HGPS cell (cell line): ENCODE data around the gene C9orf152.

GRCh38 chr9:109789548-109790097 lies 9.6 kb downstream of the PALM2AKAP2 start:
- RRBS = no CpG with 5 or more reads among the region's 6 CpGs

DNA sequence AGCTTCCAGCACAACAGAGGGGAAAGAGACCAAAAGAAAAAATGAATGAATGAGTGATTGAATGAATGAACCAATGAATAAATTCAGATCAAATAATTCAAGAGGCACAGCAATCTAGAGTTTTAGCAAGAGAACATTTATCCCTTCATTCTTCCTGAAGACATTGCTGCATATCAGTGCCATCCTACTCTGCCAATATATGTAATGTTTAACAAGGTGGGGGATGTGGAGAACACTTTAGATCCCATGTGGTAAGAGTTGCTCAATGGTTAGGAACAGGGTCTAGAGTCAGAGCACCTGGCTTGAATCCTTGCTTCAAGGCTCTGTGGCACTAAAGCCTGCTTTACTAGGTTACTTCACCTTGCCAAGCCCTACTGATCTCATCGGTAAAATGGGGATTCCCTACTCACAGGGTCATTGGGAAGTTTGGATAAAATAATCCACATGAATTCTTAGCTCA lies 142.6 kb downstream of the PALM2AKAP2 start:
- RRBS = no CpG with 5 or more reads among the region's 1 CpG

DNA sequence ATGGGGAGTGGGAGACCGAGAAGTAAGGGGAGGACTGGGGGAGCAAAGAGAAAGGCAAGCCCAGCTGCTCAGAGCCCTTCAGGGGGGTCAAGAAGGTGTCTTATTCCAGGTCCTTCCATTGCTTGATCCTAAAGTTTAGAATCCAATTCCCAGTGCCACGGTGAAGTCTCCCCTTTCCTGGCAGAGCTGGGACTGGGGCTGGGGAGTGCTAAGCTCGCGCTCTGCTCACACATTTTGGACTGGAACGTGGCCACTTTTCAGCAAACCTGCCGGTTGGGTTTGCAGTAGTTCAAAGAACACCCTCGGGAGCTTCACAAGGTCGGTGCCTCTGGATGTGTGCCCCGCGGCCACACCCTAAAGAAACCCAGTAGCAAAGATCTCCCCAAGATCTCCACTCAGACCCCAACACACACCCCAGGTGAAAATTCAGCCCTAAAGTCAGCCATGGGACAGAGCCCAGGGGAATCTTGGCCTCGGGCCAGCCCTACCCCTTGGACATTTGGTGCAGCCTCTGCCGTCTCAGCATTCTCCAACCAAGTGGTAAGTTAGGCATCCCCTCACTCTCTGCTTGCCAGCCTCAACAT lies at the start of gene C9orf152:
C9orf152 (minus strand) TSS at position 194 of the 584 bp plus-strand sequence.
- RRBS = no CpG with 5 or more reads among the region's 12 CpGs

DNA sequence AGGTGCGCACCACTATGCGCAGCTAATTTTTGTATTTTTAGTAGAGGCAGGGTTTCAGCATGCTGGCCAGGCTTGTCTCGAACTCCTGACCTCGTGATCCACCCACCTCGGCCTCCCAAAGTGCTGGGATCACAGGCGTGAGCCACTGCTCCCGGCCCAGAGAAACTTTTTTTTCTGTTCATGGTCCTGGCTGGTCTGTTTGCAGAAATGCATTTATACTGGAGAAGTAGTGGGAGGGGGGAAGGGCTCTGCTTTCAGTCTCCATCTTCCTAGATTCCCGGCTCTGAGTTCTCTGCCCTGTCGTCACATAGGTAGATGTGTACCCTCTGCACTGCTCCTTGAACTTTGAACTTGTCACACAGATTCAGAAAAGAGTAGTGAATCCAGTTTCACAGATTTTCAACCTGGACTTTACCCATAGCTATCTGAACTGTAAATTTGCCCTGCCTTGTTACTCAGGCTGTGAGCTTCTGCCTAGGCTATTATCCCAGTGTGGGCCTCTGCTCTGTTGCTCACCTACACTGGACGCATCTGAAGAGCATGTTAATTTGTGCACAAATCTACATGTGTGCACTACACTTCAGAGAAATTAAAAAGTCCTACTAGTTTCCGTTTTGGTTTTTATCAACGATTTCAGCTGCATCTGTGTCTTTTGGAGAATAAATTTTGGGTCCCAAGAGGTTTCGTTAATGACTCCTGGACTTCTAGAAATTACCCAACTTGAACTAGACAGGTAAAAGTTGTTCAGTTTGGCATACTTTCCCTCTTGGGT lies 12.8 kb upstream of the C9orf152 start:
- RRBS = no CpG with 5 or more reads among the region's 13 CpGs

DNA sequence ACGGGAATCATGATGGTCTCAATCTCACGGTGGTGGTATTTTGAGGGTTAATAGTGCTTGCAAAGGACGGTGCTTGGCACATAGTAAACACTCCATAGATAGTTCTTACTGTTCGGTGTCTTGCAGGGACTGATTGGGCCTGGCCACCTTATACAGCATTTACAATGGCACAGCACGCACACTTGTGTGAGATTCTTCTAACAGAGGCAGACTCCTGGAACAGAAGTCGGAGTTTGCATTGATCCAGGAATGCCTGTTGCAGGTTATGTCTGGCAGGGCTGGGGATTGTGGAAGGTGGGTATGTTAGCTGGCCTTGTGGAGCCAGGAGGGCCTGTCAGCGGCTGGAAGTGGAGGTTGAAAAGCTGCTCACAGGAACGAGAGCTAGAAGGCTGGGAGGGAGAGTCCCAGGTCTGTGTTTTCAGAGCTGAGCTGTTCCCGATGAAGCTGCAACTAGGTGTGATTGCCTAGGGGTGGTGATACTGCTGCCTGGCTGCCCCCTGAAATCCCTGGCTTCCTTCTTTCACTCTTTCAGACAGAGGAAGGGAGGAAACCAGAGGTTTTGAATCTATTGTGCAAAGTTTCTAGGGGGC lies 1.0 kb upstream of the TXN start:
- RRBS = no CpG with 5 or more reads among the region's 9 CpGs

- RRBS = no CpG with 5 or more reads among the region's 3 CpGs
These were observed 1.6 kb upstream of the TXN start for GRCh38 chr9:110257844-110258438.

DNA sequence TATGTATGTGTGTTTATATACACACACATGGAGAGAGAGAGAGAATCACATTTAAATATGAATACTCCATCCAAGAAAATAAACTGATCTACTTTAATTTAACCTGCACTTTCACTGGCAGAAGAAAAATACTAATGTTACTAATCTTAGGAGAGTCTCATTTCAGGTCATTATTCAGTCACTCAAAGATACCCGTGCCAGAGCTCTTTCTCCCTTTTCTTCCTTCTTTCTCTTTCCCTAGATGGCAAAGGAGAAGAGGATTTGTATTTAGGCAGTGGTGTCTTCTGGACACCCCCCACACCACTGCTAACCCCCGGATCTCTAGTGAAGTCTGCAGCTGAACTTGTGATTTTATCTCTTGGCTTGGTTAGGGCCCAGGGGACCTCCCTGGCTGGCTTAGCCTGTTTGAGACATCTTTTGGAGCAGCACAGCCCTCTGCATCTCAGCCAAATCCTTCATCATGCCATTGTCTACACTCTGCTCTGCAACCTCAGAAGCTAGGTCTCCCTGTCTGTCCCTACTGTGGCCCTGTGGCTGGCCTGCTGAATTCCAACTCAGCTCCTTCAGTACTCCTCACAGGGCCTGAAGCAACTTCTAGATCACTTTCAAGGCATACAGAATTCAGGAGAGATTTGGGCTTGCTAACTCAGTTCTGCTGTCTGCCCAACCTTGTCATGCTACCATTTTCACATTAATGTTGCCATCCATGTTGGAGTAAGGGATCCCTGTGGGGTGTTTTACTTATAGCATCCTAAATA lies 81.6 kb downstream of the MUSK start:
- RRBS = no CpG with 5 or more reads among the region's 2 CpGs

DNA sequence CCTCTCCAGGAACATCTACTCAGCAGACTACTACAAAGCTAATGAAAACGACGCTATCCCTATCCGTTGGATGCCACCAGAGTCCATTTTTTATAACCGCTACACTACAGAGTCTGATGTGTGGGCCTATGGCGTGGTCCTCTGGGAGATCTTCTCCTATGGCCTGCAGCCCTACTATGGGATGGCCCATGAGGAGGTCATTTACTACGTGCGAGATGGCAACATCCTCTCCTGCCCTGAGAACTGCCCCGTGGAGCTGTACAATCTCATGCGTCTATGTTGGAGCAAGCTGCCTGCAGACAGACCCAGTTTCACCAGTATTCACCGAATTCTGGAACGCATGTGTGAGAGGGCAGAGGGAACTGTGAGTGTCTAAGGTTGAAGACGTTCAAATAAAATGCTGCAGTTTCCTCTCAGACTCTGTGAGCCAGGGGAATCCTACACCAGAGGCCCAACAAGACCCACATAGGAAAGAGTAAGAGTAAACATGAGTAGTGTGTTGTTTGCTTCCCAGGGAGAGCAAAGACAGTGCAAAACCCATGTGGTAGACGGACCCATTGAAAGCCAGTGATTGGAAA lies 132.1 kb downstream of the MUSK start:
- RRBS = no CpG with 5 or more reads among the region's 13 CpGs

DNA sequence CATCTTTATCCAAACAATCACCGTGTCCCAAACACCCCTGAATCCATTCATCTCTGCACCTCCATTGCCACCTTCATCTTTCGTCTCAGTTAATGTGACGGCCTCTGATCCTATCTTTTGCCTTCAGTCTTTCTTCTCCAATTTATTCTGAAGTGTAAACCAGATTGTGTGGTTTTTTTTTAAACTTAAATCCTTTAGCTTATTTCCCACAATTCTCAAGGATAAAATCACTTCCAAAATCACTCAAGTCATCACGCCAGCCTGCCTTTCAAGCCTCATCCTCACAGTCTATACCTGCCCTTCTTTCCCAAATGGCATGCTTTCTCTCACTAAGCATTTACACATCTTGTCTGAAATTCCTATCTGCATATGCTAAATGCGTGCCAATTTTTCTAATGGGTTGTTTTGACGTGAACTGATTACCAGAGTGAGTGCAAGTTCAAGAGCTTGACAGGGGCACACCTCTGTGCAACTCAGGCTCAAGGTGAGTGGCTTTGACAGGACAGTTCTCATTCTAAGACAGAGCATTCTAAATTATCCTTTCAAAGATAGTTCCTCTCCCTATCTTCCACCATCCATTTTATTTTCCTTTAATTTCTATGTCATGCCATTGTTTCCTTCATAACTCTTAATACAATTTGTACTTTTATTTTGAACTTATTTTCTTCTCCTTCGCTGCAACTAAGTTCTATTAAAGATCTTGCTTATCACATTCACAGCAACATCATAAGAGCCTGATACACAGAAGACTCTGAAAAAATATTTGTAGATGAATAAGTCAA lies 170.2 kb downstream of the LPAR1 start:
- RRBS = no CpG with 5 or more reads among the region's 7 CpGs

- RRBS = no CpG with 5 or more reads among the region's 6 CpGs
These were observed 7.7 kb downstream of the LPAR1 start for GRCh38 chr9:111030434-111031124.

- RRBS = no CpG with 5 or more reads among the region's 3 CpGs
These were observed 31.3 kb downstream of the OR2K2 start for GRCh38 chr9:111298599-111299247.

DNA sequence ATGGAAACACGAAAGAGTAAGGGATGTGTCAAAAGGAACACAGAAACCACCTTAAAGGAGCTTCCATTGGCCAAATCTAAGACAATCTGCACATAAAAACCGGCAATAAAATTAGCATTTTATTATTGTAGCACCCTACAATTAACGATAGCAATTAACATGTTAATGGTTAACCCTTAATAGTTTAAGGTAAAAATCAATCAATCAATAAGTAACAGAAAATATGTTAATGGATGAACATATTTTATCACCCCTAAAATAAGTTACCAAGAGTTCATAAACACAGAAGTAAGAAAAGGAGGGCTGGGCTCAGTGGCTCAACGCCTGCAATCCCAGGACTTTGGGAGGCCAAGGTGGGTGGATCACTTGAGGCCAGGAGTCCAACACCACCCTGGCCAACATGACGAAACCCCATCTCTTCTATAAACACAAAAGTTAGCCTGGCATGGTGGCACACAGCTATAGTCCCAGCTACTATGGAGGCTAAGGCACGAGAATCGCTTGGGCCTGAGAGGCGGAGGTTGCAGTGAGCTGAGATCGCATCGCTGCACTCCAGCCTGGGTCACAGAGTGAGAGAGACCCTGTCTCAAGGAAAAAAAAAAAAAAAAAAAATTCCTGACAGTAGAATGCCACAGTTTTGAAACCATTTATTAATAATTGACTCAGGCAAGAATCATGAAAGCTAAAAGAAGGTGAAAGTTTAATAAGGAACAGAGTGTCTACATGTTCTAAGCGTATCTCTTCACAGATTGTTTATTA lies 5.5 kb upstream of the PTGR1 start:
- RRBS = no CpG with 5 or more reads among the region's 11 CpGs

DNA sequence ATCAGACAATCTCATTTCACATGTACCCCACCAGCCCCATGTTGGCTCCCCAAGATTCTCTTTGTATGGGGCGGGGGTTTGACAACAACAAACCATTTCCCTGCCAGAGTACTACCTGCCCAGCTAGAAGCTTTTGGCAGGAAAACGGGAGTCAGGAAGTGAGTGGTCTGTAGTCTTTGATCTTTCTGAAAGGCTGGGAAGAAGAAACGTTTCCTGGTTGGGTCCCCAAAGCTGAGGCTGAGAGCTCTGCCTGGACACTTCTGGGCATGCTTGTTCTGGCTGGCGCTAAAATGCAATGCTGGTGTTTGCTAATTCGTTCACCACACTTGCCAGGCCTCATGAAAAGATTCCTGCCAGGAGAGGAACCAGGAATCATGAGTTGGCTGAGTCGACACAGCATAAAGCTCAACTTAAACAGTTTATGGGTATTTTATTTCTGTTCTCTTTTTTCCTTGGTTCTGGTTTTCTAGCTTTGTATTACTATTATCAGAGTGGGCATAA lies 10.6 kb upstream of the PTGR1 start:
- RRBS = no CpG with 5 or more reads among the region's 6 CpGs

- RRBS = no CpG with 5 or more reads among the region's 7 CpGs
These were observed 1.7 kb downstream of the GNG10 start for GRCh38 chr9:111662900-111663753.

GRCh38 chr9:111868460-111868848 lies 28.2 kb upstream of the UGCG start:
- RRBS = no CpG with 5 or more reads among the region's 6 CpGs

DNA sequence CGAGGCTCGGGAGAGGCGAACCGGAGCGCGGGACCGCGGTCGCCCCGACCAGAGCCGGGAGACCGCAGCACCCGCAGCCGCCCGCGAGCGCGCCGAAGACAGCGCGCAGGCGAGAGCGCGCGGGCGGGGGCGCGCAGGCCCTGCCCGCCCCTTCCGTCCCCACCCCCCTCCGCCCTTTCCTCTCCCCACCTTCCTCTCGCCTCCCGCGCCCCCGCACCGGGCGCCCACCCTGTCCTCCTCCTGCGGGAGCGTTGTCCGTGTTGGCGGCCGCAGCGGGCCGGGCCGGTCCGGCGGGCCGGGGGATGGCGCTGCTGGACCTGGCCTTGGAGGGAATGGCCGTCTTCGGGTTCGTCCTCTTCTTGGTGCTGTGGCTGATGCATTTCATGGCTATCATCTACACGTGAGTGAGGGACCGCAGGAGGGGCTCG lies 314 bp downstream of the UGCG start:
- RRBS = 1% methylated on average over 13 of the region's 55 CpGs

DNA sequence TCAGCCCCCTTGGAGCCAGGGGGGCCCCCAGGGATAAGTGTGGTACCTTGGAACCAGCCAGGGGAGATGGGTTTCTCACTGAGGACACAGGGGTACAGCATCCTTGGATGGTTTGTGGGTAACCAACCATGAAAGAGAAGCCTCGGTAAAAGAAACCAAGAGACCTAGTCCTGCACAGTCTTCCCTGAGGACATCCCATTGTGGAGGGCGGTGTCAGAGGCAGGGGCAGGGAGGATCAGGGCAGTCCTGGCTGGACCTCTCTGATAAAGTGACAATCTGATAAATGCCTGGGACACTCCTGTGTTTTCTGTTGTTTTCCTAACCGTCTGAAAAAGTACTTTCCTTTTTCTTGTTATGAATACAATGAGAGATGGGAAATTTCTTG lies 102.2 kb downstream of the SUSD1 start:
- RRBS = no CpG with 5 or more reads among the region's 3 CpGs

GRCh38 chr9:112074171-112075368 lies 100.5 kb downstream of the SUSD1 start:
- RRBS = no CpG with 5 or more reads among the region's 15 CpGs

- RRBS = no CpG with 5 or more reads among the region's 4 CpGs
These were observed 79.7 kb downstream of the SUSD1 start for GRCh38 chr9:112095299-112095864.

- RRBS = no CpG with 5 or more reads among the region's 10 CpGs
These were observed 1.1 kb upstream of the PTBP3 start for GRCh38 chr9:112334316-112335049.